M059J (cell line): ENCODE measurements around the gene KANTR.

DNA sequence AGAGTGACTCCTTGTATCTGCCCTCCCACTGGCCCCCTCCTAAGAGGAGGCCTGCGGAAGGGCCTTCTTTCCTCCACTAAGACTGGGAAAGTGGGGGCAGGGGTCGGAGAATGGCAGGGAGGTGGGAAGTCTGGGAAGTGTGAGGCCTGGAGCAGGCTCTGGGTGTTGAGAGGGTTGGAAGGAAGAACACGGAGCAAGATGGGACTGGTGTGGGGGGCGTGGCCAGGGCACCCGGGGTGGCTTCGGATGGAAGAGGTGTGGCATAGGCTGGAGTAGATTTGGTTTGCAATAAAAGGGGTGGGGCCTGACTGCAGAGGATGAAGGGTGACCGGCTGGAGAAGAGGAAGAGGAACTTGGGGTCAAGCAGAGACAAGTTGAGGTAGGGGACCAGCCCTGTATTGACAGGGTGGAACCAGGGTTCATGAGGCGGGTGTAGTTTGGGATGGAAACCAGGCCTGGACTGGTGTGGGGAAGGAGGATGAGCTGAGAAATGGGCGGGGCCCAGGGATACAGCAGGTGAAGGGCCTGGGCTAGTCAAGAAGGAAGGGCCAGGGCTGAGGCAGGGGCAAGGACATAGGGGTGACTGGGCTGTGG, 4.7 kb downstream of the PLP2 start:
- RAMPAGE, long total RNA, result no peak

GRCh38 chrX:49276960-49277727, 7.6 kb downstream of the PPP1R3F start:
- RAMPAGE, long total RNA, result no peak

DNA sequence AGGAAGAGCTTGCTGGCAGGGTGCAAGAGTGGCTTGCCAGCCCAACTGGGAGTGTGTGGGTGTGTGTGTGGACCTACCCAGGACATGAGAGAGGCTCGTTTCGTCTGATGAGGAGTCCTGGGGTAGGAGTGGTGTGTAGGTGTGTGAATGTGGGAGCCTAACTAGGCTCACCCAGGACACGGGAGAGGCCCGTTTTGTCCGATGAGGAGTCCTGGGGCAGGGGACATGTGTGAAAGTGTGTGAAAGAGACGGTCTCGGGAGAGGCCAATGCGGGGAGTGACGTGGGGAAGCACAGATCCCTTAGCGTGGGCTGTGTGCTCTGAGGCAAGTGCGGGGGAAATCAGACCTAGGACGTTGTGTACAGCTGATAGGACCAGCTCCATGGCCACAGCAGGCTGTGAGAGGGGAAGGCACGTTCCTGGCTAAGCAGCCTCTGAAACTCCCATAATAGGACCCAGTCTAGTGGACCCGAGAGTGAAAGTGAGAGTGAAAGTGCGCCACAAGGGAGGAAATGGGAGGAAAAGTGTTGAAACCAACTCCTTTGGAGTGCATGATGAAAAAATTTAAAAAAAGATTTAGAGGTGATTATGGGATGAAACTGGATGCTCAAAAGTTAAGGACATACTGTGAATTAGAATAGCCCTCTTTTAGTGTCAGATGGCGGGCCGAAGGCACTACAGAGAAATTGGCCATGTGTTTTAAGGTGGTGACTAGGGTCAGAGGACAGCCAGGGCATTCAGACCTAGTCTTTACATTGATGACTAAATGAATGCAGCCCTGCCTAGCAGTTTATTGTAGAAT, 5.5 kb downstream of the GAGE10 start:
- RAMPAGE, long total RNA, result no peak

- RAMPAGE, long total RNA, result no peak
Measured at GRCh38 chrX:49926116-49926830, 3.9 kb downstream of the CLCN5 start.

GRCh38 chrX:50697480-50698204, 116.4 kb downstream of the SHROOM4 start:
- RAMPAGE, long total RNA, result no peak

DNA sequence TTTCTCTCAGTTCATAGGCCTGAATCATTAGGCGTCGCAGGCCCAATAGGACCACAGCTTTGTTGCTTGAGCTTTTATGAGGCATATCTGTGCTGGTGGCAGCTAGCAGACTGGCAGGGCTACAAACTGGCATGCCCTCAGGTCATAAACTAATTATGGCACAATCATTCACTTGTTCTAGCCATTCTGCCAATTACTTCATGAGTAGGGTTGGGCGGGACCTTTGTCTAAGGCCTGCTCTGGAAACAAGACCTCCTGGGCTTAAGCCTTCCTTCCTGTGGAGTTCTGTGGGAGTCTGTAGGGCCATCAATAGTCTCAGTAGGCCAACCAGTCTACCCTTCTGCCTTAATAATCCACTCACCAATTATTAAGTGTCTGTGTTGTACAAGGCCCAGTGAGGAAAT, 44.6 kb downstream of the SHROOM4 start:
- RAMPAGE, long total RNA, result no peak

GRCh38 chrX:51325444-51325956, 7.1 kb upstream of the NUDT10 start:
- RAMPAGE, long total RNA, result no peak

DNA sequence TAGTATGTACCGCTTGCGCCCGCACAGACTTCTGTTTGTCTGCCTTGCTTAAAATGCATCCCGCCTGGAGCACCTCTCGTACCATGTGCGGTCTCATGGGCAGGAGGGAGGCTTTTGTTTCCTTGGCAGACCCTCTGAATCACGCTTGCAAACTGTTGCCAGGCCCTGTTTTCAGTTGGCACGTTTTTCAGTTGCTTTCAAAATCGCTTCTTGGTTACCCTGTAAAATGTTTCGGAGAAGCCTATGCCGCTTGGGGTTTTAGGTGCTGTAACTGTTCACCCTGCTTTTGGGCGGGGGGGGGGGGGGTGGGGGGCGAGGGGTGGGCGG, 799 bp downstream of the NUDT10 start:
- RAMPAGE, long total RNA, result no peak

GRCh38 chrX:53055573-53056025, 7.0 kb downstream of the GPR173 start:
- RAMPAGE, long total RNA, result no peak

DNA sequence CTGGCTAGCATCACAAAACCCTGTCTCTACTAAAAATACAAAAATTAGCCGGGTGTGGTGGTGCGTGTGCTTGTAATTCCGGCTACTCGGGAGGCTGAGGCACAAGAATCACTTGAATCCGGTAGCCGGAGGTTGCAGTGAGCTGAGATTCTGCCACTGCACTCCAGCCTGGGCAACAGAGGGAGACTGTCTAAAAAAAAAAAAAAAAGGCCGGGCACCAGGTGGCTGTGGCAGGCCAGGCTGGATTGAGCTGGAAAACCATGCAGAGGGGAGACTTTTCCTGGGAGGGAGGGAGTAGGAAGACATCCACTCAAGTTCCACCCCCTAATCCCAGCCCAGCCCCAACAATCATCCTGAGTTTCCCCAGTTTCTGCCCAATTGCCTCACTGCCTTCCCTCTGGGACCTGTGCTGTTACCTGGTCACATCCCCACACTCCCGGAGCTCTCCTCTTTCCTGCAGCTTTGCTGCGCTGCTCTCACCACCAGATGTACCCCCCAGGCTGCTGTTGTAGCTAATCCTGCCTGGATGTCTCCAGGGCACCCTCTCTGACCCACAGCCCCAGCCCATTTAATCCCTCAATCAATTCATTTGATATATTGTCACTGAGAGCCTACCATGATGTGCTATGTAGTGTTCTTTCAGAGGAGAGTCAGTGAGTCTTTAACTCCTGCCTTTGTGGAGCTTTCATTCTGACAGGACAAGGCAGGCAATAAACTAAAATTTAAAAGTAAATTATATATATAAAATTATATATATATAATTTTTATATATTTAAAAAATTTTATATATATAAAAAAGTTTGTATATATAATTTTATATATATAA, 8.9 kb upstream of the TSPYL2 start:
- RAMPAGE, long total RNA, result no peak

- RAMPAGE, long total RNA, result no peak
Measured at GRCh38 chrX:53081642-53082276, 408 bp upstream of the TSPYL2 start.

GRCh38 chrX:53083692-53083913, 1.4 kb downstream of the TSPYL2 start:
- RAMPAGE, long total RNA, result no peak

DNA sequence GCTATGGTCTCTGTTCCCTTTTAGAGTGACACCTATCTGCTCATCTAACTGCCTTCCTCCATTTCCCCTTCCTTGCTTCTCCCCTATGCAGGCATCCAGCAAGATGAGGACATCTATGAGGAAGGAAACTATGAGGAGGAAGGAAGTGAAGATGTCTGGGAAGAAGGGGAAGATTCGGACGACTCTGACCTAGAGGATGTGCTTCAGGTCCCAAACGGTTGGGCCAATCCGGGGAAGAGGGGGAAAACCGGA, 5.4 kb downstream of the TSPYL2 start:
- RAMPAGE, long total RNA, result no peak

- RAMPAGE, long total RNA, result no peak
Measured at GRCh38 chrX:53093530-53094742, at the start of gene KANTR. Gene KANTR (plus strand): TSS chrX:53094142.

- RAMPAGE, long total RNA, result no peak
Measured at GRCh38 chrX:53145380-53146609, 51.9 kb downstream of the KANTR start.

DNA sequence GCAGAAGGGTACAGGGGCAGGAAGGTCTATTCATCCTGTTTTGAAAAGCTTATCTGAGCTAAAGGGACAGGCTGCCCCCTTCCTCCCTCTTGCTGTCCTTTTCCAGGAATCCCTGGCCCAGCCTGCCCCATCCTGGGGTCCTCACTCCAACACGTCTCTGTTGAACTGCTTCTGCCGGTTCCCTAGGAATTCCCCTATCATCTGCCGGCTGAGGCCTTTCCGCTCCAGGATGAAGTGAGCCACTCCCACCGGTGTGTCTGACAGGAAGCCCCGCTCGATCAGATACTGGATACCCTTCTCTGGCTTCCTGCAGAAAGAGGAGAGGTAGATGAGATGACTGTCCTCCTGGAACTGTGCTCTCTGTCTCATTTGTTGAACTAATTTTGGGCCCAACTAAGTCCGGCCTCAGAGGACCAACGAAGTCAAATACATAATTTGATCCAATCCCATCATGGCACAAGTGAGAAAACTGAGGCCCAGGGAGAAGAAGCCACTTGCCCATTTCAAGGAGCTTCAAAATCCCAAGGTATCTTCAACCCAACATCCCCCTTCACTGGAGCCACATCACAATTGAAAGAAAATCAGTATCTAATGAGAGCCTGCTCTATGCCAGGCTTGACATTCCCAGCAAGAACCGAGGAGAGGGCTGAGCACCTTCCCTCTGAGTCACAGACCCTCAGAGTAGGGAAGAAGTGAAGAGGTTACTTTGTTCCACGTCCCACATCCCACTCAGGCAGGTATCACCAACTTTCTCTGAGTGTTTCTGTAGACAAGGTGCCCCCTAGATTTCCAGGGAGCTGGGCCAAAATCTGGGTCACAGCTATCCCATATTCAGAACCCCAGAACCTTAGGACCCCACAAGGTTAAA, 23.8 kb upstream of the KDM5C start:
- RAMPAGE, long total RNA, result no peak

DNA sequence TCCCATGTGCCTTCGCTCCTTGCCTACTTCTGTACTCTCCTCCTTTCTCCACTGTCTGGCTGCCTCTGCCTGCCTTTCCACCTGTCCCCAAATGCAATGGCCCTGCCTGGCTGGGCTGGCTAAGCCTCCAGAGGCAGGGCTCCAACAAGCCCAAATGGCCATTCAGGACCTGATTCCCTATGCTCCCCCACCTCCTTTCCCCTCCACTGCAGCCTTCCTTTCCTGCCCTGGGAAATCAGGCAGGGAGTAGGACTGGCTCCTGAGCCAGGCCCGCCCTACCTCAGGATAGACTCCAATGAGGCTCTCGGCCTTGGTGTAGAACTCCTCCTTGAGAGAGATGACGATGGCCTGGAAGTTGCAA, 42.1 kb downstream of the SMC1A start:
- RAMPAGE, long total RNA, result no peak

- RAMPAGE, long total RNA, result no peak
Measured at GRCh38 chrX:53399351-53399966, 23.0 kb downstream of the SMC1A start.

DNA sequence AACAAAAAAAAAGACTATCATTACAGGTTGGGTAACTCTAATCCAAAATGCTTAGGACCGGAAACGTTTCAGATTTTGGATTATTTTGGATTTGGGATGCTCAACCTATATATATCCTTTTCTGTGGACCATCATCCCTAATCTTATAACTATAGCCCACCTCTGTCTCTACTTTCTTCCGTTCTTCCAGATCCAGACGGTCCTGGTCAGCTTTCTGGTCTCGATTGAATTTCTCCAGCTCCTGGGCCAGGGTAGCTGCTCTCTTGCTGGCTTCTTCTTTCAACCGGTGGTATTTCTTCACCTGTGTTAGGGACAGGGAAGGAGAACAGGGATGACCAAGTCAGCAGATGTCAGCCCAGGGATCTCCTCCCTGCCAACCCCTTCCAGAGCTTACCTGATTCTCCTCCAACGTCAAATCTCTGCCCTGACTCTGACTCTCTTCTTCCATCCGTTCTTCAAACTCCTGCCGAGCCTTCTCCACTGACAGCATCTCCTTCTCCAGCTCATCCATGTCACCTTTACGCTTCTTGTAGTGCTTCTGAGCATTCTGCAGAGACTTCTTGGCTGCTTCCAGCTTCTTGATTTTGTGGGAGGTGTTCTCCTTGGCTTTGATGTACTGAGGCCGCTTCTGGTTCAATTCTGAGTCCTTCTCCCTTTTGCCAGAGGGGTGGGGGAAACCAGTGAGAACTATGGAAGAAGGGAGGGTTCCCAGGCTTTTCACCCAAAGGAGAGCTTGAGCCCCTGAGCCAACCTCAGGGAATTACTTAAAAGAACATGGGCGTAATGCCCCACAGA, 10.7 kb downstream of the SMC1A start:
- RAMPAGE, long total RNA, result no peak

- RAMPAGE, long total RNA, result no peak
Measured at GRCh38 chrX:53531673-53532171, 97.6 kb upstream of the HSD17B10 start.